SK-N-MC (cell line): ENCODE results near the genes SAPCD1, PBX2 and HLA-DQA2.

DNA sequence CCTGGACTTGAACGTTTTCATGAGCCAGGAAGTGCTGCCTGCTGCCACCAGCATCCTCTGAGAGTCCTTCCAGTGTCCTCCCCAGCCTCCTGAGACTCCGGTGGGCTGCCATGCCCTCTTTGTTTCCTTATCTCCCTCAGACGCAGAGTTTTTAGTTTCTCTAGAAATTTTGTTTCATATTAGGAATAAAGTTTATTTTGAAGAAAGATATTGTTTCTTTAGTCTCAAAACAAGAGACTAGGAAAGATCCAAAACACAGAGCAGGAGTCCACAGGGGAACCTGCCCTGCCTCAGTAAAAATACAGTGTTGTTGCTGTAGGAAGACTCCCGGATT lies at the start of gene SAPCD1:
Gene SAPCD1, plus strand, starts transcription at position 186 of the 334 bp plus-strand sequence.
- RRBS = no CpG with 5 or more reads among the region's 4 CpGs

DNA sequence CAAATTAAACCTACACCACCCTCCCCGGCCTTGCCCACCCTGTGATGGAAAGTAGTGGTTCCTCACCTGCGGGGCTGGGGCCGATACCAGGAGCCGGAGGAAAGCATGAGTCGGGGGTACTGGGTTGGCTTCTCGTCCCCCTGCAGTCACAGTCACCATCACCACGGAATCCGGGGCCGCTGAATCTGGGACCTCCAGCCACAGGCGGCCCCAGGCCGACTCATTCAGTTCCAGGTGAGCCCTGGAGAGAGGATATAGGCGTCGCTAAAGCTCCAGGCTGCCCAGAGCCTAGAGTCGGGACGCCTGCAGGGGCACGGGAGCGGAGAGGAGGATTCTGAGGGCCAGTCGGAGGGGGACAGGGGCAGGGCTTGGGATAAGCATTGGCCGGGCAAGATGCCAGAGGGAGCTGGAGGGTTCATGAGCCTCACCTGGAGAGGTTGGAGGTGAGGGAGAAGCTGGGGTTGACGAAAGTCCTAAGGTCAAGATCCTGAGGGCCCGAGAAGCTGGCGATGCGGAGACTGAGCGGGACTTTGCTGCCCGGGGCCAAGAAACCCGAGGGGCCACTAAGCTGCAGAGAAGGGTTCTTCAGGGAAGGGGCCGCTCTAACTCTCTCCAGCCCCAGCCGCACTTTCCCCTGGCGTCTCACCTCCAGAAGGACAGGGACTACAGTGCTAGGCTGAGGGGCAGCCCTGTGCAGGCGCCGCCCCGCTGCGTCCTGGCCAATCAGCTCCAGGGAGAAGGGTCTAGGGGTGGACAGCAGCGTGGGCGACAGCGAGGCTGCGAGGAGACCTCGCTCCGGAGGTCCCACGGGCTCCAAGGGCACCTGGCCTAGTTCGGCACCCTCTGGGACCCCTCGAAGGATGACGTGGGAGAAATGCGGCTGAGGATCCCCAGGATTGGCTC lies 3.6 kb downstream of the SAPCD1 start:
- RRBS = 90% methylated on average over 7 of the region's 44 CpGs

DNA sequence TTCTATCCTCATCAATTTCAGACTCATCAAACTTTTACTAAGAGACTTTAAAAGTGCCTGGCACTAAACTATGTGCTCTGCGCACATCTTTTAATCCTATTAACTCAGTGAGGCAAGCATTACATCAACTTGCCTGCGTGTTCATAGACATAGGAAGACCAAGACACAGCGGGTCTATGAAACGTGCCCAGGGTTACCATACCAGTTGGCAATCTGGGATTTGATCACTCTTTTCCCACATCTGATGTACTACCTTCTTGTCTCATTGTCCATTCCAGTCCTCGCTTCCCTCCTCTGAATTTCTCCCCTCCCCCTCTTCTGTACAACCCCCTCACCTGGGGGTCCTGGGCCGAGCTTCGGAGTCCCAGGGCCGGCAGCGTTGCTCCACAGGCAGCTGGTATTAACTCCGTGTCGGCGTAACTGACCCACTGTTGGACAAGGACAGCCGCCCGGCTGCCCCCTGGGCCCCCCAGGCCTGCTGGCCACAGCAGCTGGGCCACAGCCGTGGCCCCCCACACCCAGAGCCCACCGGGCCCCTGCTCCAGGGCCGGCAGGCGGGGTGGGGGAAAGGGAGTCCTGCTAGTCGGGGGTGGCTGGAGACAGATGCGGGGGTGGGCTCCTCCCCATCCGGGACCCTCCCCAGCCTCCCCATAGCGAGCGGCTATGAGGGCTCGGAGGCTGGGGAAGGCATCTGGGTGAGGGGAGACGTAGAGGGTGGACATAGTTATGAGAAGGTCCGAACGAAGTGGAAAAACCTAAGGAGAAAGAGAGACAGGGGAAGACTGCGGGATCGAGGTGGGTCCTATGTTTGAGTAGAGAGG lies 846 bp downstream of the VARS1 start:
- RRBS = 4% methylated on average over 10 of the region's 29 CpGs

DNA sequence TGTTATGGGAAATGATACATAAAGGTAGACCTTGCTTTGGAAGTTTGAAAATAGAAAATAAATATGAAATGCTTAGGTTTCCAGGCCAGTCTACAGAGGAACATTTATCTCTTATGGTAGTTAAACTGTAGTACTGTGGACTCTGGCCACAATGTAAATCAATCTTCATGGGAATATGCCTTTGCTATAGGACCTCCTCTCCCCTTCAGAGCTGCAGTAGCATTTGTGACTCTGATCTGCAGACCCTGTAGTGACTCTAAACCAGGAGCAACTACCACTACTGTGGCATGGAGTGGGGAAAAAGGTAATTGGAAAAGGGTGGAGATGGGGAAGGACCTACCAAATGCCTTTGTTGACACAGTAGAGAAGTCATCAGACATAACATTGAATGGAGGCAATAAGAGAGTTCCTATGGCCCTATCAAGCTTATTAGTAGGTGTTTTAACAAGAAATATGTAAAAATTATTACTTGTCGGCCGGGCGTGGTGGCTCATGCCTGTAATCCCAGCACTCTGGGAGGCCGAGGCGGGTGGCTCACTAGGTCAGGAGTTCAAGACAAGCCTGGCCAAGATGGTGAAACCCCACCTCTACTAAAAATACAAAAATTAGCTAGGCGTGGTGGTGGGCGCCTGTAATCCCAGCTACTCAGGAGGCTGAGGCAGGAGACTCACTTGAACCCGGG lies 4.7 kb downstream of the HSPA1A start:
- RRBS = no CpG with 5 or more reads among the region's 8 CpGs

DNA sequence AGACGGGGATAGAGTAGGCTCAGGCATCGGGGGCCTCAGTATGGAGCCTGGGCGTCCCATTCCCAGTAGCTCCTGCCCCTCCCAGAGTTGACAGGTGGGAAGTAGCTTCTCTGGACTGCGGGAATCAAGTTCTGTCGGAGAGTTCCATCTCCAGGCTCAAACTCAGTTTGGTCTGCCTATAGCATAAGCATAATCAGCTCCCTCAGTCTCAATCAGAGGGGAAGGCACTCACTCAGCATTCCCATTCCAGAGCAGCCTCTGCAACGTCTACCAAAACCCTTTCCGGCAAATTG lies 3.5 kb upstream of the NEU1 start:
- RRBS = no CpG with 5 or more reads among the region's 7 CpGs

GRCh38 chr6:31954434-31955024 lies 4.2 kb downstream of the NELFE start:
- RRBS = over 99% methylated on average over 3 of the region's 29 CpGs

DNA sequence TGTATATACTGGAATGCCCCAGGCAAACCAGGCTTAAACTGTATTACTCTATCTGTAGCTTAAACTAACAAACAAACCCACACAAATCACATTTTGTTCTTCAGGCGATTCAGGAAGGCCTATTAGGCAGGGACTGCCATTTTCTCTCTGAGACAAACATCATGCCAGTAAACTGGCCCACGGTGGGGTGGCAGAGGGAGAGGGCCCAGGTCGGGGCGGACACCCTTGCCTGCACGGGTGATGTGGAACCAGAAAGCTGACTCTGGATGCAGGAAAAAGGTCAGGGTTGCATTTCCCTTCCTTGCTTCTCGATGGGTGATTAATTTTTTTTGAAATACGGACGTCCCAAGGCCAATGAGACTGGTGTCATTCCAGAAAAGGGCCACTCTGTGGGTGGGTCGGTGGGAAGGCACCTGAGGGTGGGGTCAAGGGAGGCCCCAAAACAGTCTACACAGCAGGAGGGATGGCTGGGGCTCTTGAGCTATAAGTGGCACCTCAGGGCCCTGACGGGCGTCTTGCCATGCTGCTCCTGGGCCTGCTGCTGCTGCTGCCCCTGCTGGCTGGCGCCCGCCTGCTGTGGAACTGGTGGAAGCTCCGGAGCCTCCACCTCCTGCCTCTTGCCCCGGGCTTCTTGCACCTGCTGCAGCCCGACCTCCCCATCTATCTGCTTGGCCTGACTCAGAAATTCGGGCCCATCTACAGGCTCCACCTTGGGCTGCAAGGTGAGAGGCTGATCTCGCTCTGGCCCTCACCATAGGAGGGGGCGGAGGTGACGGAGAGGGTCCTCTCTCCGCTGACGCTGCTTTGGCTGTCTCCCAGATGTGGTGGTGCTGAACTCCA lies 9.2 kb upstream of the C4B start:
- RRBS = no CpG with 5 or more reads among the region's 22 CpGs

DNA sequence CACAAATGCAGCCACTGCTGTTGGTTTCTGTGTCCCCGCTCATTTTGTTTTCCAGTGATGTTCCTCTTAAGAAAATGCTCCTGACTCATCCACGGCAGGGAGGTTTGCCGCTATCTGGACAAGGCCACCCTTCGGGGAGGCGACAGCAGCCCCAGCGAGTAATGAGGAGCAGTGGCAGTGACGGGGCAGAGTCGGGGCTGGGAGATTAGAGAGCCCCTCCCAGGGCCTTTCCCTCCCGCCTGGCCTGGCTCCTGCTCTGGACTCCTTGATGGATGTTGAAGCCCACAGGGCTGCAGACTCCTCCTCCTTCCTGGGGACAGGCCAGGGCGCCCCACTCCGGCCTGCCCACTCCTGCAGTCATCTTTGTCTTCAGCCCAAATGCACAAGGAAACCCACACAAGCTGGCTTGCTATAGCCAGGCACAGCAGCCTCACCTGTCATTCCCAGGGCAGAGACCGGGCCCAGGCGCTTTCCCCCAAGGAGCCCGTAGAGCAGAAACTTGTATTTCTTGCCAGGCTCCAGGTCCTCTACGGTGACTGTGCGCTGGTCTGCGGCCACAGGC lies 7.6 kb downstream of the CYP21A2 start:
- RRBS = 100% methylated on average over 1 of the region's 17 CpGs

DNA sequence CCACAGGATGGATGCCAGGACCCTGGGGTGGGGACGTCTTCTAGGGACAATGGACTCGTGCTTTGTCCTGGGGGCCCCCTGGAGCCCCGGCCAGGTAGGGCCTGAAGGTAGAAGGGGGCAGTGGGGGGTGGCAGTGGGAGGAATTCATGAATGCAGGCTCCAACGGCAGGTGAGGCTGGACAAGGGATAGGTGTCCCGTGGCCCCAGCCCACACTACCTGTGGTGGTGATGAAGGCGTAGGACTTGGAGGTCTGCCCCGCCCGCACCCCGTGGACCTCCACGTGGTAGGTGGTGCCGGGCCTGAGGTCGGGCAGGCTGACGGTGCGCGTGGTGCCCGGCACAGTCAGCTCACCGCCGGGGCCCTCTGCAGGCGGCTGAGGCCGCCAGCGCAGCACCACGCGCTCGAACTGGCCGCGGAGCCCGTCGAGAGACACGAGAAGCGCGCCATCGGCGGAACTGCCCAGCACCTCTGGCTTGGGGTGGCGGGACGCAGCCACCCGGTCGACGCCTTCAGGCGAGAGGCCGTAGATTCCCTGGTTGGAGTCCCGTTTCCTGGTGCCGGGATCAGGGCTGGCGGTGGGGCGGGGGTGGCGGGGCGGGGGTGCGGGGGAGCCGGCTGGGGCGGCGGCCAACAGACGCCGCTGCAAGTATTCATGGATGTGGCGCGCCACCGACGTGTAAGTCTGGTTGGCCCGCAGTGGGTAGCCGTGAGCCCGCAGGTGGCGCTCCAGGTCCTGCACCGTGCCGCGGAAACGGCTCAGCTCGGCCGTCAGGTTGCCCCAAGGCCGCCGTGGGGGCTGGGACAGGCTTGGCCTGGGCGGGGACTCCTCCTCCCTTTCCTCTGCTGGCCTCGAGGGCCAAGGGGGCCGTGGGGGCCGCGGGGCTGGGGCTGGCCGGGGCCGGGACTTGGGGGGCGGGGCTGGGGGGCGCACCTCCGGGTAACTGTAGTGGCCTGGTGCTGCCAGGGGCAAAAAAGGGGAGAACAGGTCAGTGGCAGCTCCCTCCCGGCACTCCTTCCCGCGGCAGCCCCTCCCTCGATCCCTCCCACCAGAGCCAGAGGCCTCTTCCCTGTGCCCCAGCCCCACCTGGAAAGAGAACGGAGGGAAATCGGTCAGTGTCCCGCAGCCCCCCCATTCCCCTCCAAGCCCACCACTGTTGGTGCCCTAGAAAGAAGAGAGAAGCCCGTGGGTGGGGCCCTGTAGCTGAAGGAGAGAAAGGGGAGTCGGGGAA lies 21.7 kb downstream of the TNXB start:
- RRBS = 39% methylated on average over 24 of the region's 87 CpGs

DNA sequence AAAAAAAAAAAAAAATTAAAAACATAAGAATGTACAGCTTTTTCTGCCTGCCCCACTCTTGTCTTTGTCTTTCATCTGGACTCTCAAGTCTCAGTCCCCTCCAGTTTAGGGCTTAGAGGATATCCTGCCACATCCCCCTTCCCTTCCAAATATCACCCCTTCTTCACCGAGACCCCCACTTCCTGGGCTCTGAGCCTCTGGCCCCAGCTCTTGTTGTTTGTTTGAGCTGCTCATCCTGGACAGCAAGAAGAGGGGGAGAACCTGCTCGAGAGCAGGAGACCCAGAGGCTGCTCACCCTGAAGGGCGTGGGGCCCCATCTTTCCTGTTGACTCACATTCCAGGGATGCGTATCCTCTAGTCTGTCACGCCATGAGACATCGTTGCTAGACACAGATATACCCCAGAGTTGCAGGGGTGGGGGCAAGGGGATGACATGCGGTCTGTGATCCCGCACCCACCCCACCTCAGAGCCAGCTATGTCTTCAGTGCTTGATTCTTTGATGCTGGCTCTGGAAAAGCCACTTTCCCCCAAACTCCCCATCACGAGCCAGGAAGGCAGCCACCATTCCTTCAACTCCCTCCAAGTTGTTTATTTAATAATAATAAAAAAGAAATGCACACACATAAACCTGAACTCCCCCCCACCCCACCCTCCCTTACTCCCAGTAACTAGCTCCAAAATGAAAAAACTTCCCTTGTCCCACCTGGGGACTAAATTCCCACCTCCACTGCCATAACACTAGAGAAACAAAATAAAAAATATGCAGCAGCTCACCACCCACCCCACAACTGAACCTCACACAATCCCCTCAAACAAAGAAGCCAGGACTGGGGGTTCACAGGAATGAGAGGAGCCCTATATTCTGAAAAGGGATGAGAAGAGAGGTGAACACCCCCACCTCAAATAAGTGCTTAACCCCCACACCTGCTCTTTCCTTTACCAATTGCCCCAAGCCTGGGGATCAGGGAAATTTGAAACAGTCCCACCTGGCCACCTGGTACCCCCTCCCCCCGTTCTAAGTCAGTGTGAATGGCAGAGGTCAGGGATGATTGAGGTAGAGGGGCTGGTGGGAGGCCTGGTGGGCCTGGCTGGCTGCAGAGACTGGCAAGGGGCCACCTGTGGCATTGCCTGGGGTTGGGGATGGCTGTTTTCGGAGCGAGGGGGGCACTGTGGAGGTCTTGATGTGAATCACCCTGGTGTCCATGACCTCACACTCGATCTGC lies 6.0 kb upstream of the TNXB start:
- RRBS = no CpG with 5 or more reads among the region's 13 CpGs

GRCh38 chr6:32119659-32120120 lies 8.4 kb downstream of the ATF6B start:
- RRBS = no CpG with 5 or more reads among the region's 11 CpGs

DNA sequence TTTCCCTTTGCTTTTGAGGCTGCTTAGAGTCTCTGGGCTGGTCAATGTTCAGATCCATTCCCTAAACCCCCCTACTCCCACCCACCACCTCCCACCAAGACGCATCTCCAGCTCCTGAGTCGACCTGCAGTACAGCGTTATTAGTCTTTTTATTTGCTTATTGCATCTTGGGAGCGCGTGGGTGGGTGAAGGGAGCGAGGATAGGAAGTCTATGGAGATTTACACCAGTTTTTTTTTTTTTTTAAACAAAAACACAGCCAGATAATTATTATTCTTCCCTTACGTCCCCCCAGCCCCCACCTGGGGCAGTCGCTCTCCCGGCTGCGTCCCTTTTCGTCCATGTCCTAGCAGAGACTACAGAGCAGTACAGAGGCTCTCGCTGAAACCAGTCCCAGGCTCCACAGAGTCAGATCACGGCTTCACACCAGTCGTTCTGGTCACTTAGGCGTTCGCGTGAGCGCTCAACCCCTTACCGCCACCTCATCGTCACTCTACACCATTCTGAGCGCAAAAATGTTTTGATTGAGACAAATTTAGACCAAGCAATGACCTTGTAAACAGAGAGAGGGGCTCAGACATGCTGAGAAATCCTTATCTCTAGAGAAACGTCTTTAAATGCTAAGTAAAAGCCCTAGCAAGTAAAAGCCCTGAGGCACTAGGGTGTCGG lies 1.1 kb upstream of the PRRT1 start:
- RRBS = no CpG with 5 or more reads among the region's 23 CpGs

- RRBS = 1% methylated on average over 2 of the region's 20 CpGs
Observed at GRCh38 chr6:32190119-32190807, at the start of gene PBX2. TSS of gene PBX2 (minus strand) at chr6:32190202.

- RRBS = no CpG with 5 or more reads among the region's 6 CpGs
Observed at GRCh38 chr6:32740976-32741711, at the start of gene HLA-DQA2. TSS of gene HLA-DQA2 (plus strand) at chr6:32741391.

- RRBS = 9% methylated on average over 3 of the region's 22 CpGs
Observed at GRCh38 chr6:32852979-32853367, 531 bp downstream of the TAP1 start.

GRCh38 chr6:32895089-32895381 lies 41.0 kb downstream of the PSMB9 start:
- RRBS = no CpG with 5 or more reads among the region's 5 CpGs

- RRBS = no CpG with 5 or more reads among the region's 6 CpGs
Observed at GRCh38 chr6:32941455-32941808, 604 bp upstream of the HLA-DMB start.

DNA sequence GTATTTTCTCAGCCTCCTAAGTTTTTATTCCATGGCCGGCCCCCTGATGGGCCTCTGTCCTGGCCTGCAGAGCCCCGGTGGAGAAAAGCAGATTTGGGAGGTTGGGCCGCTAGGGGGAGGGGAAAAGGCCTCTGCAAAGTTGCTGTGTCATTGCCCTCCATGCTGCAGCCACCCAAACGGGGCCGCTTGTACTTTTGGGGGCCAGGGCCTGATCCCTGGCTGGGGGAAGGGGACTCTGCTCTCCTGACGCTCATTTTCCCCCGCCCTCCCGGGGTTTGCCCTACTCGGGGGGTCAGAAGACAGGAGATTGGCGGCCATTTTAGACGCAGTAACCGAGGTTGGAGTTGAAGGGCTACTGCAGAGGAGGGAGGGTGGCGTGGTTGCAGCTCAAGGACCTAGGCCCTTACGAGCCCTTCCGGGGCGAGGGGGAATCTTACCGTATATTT lies 1.7 kb downstream of the BRD2 start:
- RRBS = under 1% methylated on average over 2 of the region's 17 CpGs

- RRBS = no CpG with 5 or more reads among the region's 5 CpGs
Observed at GRCh38 chr6:33077671-33078378, 2.0 kb downstream of the HLA-DPB1 start.

DNA sequence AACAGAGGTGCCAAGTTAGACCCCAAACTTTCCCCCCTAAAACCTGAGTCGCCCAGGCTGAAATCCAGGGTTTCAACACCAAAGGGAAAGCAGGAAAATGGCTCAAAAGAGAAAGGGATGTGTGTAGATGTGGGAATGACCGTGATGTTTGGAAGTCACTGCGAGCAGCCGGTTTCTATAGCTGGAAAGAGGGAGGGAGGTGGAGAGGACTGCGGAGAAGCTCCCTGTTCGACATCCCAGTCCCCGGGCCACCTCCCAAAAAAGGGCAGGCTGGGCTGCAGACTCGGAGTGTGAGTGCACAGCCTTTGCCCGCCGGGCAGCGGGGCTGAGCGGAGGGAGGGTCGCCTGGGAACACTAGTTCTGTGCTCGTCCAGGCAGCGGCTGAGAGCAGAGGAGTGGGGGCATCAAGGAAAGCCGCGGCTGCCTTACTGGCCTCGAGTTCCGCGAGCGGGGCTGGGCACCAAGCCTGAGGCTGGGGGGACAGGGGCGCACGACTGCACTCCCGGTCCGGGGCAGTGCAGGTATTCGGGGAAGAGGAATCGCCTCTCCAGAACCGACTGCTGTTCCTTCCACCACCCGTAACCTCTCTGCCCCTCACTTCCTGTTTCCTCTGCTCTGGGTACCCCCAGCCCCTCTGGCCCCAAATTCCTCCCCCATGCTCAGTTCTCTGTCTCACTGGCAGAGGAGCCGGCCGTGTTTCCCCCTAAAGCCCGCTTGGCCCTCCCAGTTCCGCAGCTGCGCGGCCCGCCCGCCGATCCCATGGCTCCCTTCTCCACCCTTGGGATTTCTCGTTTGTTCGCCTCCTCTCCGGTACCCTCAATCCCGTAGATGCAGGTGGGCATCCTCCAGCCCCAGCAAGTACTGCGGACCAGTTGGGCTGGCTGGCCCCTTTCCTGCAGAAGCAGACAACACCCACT lies 4.9 kb downstream of the RING1 start:
- RRBS = 6% methylated on average over 11 of the region's 43 CpGs